Mesenchymal stem cell of adipose (primary cell): ENCODE measurements around a stretch of chr3.

- CAGE, long polyA plus RNA: no peak
These were observed 70.8 kb downstream of the SEMA5B start for GRCh38 chr3:122956626-122957217.

- CAGE, long polyA plus RNA: no peak
These were observed 69.9 kb downstream of the SEMA5B start for GRCh38 chr3:122957712-122958092.

- CAGE, long polyA plus RNA: no peak
These were observed 18.6 kb downstream of the PDIA5 start for GRCh38 chr3:123085364-123085958.

GRCh38 chr3:123155615-123156217, 46.0 kb upstream of the SEC22A start:
- CAGE, long polyA plus RNA: no peak

DNA sequence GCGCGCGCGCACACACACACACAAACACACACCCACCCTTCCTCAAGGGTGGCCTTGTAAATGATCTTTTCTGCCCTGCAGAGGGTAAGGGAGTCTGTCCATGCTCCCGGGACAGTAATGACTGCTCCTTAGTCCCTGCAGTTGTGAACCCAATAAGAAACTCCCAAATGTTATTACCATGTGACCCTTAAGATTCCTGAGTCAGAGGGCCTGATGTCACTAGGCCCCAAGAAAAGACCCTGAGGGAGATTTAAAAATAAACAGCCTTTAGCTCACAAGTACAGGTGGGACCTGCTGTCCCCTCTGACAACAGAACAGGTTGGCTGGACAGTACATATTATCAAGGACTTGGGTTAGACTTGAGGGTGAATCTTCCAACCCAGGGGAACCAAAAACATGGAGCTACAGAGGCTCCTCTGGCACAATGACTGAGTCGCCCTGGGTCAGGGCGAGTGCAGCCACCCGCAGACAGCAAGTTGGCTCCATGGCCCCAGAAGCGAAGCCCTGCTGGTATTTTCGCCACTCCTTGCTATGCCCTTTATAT, 64.9 kb downstream of the ADCY5 start:
- CAGE, long polyA plus RNA: no peak

- CAGE, long polyA plus RNA: no peak
These were observed 57.7 kb downstream of the ADCY5 start for GRCh38 chr3:123391171-123391657.

- CAGE, long polyA plus RNA: no peak
These were observed 39.1 kb downstream of the ADCY5 start for GRCh38 chr3:123409611-123410392.

GRCh38 chr3:123671827-123672512, 87.1 kb upstream of the HACD2 start:
- CAGE, long polyA plus RNA: no peak

DNA sequence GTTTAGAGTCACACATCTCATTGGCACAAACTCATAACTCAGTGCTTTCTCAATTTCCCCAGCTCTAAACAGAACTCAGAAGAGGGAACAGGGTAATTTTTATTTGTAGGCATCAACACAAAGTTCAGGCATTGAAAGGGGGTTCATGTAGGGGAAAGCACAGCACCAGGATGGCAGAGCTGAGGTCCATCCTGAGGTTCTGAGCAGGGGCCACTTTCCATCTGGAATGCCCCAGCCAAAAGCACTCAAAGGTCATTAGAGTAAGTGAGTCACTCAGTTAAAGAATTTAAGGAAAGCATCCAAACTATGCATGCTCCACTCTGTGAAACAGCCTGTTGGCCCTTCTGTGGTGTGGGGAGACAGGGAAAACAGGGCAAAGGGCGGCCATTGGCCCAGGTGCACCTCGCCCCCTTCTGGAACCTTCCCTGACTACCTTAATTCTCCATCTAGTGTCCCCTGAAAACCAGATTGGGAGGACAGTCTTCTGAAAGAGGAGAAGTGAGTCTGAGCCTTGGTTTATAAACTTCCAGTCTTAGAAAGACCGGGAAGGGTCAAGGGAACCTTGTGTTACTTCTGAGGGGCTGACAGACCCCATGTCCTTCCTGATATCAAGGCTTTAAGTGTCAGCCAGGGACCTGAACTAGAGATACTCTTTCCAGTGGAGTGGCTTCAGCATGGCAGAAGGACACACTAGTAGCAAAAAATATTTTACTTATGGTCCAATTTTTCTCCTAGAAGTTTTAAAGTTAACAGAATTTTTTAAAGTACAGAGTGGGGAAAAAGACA, 133.3 kb downstream of the MYLK start:
- CAGE, long polyA plus RNA: no peak

DNA sequence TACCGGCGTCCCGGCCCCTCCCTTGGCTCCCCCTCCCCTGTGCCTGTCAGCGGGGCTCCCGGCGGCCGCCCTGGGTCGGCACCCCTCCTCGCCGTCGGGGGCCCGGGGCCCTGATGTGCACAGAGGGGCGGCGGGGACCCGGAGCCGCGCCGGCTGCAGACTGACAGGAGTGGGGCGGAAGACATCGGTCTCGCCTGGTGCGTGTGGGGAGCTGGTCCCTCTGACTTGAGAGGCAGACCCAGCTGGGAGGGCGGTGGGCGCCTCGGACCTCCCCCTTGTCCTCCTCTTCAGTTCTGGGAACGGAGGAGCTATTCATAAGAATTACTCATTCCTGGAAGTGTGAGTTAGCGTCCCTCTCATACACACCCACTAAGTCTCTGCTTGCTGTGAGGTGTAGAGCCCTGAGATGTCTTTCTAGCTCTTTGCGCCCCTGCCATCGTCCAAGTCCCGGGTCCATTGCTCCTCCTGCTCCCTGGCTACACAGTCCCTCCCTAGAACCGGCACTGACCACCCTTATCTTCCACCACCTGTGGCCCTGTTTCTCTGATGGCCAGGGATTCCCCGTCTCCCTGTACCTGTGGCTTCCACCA, 1.1 kb downstream of the KALRN start:
- CAGE, long polyA plus RNA: no peak

- CAGE, long polyA plus RNA: no peak
These were observed 243.0 kb downstream of the KALRN start for GRCh38 chr3:124276069-124276633.

DNA sequence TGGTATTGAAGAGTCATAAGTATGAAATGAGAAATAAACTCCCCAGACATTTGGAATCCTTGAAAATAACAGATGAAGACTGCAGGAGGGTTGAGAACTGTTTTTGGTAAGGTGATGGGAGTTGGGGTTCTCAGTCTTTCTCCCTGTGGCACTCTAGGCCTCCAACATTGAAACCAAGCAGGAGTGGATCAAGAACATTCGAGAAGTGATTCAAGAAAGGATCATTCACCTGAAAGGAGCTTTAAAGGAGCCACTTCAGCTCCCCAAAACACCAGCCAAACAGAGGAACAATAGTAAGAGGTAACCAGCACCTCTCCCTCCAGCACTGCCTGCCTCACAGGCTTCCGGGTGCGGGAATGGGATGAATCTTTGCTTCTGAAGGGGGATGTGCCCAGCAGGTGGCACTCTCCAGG, 237.7 kb upstream of the UMPS start:
- CAGE, long polyA plus RNA: no peak

- CAGE, long polyA plus RNA: no peak
These were observed 225.7 kb upstream of the UMPS start for GRCh38 chr3:124504545-124504912.

- CAGE, long polyA plus RNA: no peak
These were observed 120.9 kb upstream of the UMPS start for GRCh38 chr3:124609244-124609905.

DNA sequence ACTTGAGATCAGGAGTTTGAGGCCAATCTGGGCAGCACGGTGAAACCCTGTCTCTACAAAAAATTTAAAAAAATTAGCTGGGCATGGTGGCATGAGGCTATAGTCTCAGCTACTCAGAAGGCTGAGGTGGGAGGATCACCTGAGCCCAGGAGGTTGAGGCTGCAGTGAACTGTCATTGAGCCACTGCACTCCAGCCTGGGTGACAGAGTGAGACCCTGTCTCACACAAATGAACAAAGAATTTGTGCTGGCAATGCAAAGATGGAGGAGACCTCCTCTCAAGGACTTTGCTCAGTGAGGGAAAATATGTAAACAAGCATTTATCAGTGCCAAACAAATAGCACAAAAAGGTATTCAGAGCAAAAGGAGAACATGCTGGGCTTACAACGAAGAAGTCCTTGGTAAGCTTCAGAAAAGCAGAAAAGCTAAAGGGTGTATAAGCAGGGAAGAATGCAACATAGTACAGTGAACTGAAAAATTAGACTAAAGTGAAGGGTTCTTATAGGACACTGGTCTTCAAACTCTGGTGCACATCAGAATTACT, 113.1 kb upstream of the UMPS start:
- CAGE, long polyA plus RNA: no peak

DNA sequence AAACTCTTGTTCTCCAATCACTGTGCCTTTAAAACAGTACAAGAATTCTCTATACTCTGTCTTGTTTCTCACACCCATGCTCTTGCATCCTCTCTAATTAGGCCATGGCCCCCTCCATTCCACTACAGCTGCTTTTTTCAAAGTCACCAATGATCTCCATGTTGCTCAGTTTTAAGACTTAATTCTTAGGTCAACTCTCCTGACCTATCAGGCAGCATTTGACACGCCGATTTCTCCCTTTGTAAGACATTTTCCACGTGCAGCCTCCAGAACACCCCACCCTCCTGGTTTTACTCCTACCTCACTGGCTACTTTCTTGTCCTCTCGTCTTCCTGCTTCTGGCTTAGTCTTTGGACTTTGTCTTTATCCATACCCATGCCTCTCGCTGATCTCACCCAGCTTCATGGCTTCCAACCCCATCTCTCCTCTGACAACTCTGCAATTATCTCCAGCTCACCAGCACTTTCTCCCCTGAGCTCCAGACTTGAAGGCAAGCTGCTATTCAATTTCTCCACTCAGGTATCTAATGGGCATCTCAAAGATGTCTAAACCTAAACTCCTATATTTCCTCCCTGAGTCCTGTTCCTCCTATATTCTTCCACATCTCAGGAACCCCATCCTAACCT, 99.3 kb upstream of the UMPS start:
- CAGE, long polyA plus RNA: no peak

GRCh38 chr3:124757591-124757971, 27.3 kb downstream of the UMPS start:
- CAGE, long polyA plus RNA: no peak

- CAGE, long polyA plus RNA: no peak
These were observed 42.1 kb downstream of the UMPS start for GRCh38 chr3:124772338-124772794.

DNA sequence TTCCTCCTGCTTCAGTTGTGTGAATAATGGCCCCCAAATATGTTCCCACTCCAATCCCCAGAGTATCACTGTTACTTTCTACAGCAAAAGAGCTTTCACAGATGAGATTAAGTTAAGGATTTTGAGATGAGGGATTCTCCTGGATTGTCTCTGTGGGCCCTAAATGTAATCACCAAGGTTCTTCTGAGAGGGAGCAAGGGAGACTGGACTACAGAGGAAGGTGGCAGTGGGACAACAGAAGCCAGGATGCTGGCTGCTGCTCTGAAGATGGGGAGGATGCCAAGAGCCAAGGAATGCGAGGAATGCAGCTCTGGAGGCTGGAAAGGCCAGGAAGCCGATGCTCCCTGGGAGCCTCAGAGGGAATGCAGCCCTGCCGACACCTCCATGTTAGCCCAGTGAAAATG, 43.9 kb downstream of the UMPS start:
- CAGE, long polyA plus RNA: no peak

GRCh38 chr3:124920728-124921077, 13.8 kb downstream of the MUC13 start:
- CAGE, long polyA plus RNA: no peak